ENCODE data around the gene CARD8.

GRCh38 chr19:47760219-47760850 lies 15.0 kb downstream of the NOP53 start:
- PRO-cap, 10 experiments = no peak in any of the 10 experiments

DNA sequence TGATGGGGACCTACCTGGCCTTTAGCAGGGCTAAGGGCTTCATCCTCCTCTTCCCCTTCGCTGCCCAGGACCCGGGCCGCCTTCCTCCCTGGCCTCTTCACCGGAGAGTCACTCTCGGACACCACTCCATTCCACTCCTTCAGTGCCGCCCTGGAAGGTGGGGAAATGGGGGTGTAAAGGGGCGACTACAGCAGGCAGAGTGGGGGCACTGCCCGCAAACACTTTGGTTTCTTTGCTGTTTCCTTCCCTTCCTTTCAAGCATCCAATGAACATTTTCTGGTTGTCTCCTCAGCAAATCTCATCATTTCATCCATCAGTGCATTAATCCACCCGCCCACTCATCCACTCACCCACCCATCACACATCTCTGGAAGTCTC lies 8.8 kb downstream of the LIG1 start:
- PRO-cap, 10 experiments = no peak in any of the 10 experiments

GRCh38 chr19:48170859-48171597 lies 548 bp downstream of the ZSWIM9 start:
- PRO-cap, 10 experiments = no peak in any of the 10 experiments

DNA sequence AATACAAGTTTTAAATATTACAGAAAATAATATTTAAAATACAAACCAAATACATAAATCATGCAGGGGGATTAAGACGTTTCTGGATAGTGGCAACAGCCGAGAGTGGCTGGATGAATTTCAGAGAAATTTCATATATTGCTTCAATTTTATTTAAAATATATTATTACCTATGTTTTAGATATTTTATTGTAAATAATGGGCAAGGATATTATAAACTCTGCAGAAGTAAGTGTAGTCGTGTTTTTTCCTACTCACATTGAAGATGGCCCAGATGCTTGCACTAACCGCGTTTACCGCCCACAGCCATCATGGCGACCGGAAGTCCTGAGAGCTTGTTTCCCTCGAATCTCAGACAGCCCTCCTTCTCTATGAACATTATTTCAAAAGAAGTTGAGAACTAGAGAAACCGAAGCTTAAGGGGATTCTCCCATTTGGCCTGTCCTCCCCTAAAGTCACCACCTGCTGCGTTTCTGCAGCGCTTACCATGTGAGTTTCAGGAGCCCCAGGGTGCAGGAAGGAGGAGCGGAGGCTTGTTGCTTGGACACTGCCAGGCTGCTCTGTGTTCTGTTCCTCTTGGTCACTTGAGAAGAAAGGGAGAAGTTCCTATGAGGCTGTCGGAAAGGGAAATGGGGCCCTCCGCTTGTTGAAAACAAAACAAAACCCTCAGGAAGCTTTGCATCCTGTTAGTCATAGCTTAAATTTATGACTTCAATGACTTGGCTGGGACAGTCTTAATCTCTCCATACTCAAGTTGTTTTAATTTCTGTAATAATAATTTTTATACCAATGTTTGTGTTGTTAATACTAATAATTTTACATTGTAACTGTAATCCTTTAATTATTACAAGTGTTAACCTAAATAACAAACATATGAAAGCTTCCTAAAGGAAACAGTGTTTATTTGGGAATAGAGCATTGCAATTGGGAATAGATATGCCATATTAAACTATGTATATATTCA lies 6.2 kb downstream of the CARD8 start:
- PRO-cap, 10 experiments = peak in 8 of 10 experiments; most common minus-strand start position 562 of the sequence (in 5)

- PRO-cap, 10 experiments = peak in 10 of 10 experiments; most common plus-strand start chr19:48255719 (in 10); most common minus-strand start chr19:48255893 (in 7)
Measured at GRCh38 chr19:48255274-48256262, at the start of gene CARD8. TSS of gene CARD8 (minus strand) at chr19:48255912.

GRCh38 chr19:48256818-48257213 lies 1.1 kb upstream of the CARD8 start:
- PRO-cap, 10 experiments = no peak in any of the 10 experiments

DNA sequence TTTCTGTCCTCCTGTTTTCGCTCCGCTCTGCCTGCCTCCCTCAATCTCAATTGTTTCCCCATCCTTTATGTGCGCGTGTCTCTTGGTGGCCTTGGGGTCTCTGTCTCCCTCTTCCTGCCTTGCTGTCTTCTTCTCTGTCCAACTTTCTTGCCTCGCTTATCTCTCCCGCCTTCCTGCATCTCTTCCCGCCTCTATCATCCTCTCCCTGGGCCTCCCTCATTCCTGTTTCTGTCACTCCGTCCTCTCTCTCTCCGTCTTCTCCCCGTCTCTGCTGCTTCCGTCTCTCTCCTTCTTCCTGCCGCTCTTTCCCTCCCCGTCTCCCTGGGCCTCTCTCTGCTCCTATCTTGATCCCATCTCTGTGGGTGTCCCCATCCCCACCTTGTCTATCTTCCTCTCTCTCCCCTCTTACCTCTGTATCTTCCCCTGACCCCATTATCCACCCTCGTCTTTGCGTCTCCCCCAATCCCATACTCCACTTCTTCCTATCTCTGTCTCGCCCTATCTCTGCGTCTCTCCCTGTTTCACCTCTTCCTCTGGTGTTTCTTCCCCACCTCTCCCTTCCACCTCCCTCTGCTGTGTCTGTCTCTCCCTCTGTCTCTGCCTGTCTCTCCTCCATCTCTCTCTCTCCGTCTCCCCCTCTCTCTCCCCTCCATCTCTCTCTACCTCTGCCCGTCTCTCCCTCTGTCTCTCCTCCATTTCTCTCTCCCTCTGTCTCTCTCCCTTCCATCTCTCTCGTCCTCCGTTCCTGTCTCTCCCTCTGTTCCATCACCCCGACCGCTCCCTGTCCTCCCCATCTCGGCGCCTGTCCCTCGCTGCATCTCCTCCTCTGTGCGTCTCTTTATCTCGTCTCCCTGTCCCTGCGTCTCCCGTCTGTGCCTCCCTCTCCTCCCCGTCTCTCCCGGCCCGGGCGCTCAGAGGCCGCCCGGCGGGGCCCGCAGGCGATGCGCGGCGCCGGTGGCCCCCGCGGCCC lies 4.3 kb downstream of the GRIN2D start:
- PRO-cap, 10 experiments = peak in 1 of 10 experiments; most common plus-strand start position 246 of the sequence (in 1); most common minus-strand start position 270 of the sequence (in 1)

- PRO-cap, 10 experiments = peak in 8 of 10 experiments; most common minus-strand start chr19:48398715 (in 4)
Measured at GRCh38 chr19:48398422-48398881, 5.0 kb downstream of the GRIN2D start.

GRCh38 chr19:48398882-48399162 lies 5.4 kb downstream of the GRIN2D start:
- PRO-cap, 10 experiments = peak in 5 of 10 experiments; most common plus-strand start chr19:48399086 (in 5)

GRCh38 chr19:48498158-48498940 lies 13.3 kb downstream of the LMTK3 start:
- PRO-cap, 10 experiments = peak in 1 of 10 experiments; most common plus-strand start chr19:48498343 (in 1); most common minus-strand start chr19:48498303 (in 1)

- PRO-cap, 10 experiments = peak in 1 of 10 experiments; most common plus-strand start chr19:48613752 (in 1); most common minus-strand start chr19:48613558 (in 1)
Measured at GRCh38 chr19:48613505-48614136, 1.3 kb downstream of the FAM83E start.

GRCh38 chr19:48634914-48635985 lies 1.9 kb downstream of the DBP start:
- PRO-cap, 10 experiments = peak in 10 of 10 experiments; most common plus-strand start chr19:48635632 (in 8); most common minus-strand start chr19:48635456 (in 5)

GRCh38 chr19:48674375-48674902 lies 1.6 kb upstream of the NTN5 start:
- PRO-cap, 10 experiments = no peak in any of the 10 experiments

DNA sequence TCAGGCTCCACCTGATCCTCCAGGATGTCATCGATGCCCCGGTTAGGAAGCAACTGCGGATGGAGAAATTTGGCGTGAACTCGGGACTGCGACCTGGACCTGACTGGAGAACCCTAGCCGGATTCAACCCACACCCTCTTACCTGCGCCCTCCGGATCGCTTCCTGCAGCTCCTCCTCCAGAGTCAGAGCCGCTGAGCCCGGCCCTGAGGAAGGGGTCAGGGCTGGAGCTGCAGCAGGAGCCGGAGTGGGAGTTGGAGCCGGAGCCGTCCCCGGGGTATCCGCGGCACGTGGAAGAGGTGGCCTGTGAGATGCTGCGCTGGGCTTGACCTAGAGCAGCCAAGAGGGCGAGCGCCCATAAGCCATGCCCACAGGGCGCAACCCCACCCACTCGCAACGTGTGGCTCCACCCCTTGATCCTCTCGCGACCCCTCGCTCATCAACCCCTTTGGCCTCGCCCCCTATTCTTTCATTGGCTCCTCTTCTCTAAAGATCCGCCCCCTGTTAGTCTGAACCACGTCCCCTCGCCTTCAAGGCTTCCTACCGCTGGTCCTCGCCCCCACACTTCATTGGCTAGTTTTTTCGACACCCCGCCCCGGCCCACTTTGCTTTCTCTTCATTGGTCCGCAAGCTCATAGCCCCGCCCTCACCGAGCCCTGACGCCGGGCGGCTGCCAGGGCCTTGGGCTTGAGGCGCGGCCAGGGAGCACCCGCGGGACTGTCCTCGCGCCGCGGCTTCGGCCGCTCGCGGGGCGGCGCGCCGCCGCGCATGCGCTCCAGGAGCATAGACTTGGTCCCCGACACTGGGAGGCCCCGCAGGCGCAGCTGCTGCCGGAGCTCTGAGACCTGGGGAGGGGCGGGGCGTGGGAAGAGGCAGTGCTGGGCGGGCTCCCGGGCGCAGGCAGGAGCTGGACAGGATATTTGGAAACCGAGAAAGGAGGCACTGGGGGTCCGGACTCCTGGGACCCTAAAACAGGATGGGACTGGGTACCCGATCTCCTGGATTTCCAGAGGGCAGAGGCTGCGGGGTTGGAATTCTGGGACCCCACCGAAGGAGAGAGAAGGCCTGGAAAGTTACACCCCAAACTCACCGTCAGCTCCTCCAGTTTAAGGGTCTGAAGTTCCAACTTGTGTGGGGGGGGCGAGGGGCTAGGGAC lies 5.4 kb downstream of the MAMSTR start:
- PRO-cap, 10 experiments = peak in 10 of 10 experiments; most common plus-strand start position 873 of the sequence (in 9); most common minus-strand start position 105 of the sequence (in 6)

DNA sequence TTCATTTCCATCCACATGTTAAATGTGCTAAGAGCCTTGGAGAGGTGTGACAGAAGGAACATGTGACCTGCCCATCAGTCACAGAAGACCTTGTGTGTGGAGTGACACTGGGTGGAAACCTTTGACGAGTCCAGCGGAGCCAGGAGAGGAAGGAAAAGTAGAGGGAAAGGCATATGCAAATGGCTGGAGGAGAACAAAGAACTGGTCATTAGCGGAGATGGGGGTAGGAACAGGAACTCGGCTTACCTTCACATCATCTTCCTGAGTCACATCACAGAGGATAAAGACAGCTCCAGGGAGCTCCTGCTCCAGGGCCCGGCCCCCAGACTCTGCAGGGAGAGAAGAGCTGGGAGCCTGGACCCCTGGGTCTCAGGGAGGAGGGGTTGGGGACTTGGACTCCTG lies 2.3 kb downstream of the HSD17B14 start:
- PRO-cap, 10 experiments = peak in 2 of 10 experiments; most common plus-strand start position 124 of the sequence (in 1)

- PRO-cap, 10 experiments = peak in 5 of 10 experiments; most common plus-strand start chr19:48860305 (in 3); most common minus-strand start chr19:48860106 (in 1)
Measured at GRCh38 chr19:48860033-48860583, 8.3 kb downstream of the PLEKHA4 start.

- PRO-cap, 10 experiments = peak in 1 of 10 experiments; most common plus-strand start chr19:48883682 (in 1)
Measured at GRCh38 chr19:48883565-48884326, 11.5 kb downstream of the PPP1R15A start.

DNA sequence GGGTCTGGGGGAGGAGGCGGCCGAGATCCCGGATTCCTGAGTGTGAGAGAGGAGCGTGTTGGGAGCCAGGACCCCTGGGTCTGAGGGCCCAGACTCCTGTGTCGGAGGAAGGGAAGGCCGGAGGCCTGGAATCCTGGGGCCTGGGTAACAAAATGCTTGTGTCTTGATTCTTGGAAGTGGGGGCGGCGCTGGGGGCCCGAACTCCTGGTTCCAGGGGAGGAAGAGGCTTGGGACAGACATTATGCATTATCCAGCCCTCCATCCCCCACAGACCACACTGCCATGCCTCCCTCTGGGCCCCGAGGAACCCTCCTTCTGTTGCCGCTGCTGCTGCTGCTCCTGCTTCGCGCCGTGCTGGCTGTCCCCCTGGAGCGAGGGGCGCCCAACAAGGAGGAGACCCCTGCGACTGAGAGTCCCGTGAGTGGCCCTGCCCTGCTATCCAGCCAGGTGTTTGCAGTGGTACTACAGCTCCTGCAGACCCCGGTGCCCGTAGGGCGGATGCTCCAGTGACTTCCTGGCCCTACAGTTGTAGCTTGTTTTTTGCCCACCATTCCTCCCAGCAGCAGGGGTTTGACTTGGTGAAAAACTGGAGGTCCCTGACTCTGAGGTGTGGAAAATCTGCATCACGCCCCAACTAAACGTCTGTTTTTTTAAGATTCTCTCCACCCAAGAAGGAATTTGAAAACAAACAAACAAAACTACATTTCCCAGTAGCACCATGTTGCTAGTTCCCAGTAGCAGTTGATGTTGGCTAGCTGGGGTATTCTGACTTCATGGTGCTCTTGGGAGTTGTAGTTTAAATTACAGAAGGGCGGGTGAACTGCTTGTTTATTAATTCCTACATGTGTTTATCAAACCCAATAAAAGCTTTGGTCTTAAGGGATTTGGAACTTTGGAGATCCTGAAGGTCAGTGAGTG lies 662 bp downstream of the NUCB1 start:
- PRO-cap, 10 experiments = peak in 2 of 10 experiments; most common minus-strand start position 743 of the sequence (in 1)

GRCh38 chr19:48905548-48906262 lies 5.6 kb downstream of the NUCB1 start:
- PRO-cap, 10 experiments = no peak in any of the 10 experiments

DNA sequence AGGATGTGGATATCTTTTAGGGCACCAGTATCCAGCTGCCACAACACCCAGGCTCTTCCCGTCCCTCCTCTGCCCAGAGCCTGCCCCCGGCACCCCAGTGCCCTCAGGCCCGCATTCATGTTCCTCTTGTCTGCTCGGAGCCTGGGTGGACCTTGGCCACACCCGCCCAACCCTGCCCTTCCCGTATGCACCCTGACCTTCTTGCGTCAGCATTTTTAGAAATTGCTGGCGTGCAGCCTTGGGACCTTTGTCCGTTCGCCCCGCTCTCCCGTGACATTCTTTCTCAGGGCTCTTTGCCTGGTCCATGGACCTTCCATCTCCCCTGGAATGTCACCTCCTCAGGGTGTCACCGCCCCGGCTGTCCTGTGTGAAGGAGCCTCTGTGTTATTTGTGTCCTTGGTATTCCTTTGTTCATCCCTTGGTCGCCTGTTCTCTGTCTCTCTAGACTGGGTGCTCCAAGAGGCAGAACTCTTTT lies 7.6 kb downstream of the NUCB1 start:
- PRO-cap, 10 experiments = no peak in any of the 10 experiments

All from Metastatic Breast Carcinoma in the Brain (tissue), 10 donors.